T-cell (primary cell): ENCODE measurements around the gene SOCS4.

- PRO-cap, 7 experiments = no peak in any of the 7 experiments
Measured at GRCh38 chr14:54569860-54570804, 3.2 kb downstream of the SAMD4A start.

DNA sequence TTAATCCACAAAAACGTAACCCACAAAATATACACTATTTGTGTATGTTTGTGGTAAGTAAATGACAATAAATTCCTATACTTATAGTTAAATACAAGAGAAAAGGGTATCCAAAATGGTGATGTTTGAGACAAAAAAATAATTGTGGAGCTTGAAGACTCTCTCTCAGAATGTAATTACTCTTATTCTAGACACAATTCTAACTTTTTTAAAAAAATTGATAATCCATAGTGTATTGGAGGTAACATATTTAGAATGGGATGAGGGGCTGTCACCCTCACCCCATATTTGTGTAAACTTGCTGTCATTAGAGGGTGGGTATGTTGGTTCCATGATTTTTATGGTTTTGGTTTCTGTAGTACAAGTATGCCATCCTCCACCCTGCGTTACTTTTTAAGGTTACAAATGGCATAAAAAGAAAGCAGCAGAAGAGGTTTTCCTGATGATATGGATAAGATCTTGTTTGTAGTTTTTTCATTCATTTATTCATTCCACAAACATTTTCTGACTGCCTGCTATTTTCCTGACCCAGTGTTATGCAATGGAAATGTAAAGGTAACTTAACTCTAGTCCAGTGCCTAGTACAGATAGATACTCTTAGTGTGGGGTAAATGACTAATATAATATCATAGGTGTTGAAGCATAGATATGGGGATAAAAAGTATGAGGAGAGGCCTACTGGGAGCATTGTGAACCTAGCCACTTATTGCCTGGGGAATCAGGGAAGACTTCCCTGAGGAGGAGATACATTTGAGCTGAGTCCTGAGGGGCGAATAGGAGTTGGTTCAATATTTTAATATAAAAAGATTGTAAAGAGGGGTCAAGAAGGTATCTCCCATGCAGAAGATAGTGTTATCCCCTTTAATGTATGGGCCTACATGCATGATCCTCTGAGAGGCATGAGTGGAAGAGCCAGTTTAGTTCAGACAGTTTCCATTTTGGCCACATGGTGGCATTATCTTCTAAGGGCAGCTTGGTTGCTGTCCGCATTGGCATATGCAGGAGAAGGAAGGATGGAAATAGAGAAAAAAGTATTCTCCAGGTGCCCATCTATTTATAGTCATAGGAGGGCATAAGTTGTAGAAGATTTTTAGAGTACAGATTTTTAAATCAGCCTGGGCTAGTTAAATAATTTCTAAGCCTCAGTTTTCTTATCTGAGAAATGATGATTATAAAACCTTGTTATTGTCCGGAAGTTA lies 5.0 kb downstream of the SAMD4A start:
- PRO-cap, 7 experiments = no peak in any of the 7 experiments

- PRO-cap, 7 experiments = peak in 1 of 7 experiments; most common plus-strand start chr14:54627901 (in 1); most common minus-strand start chr14:54627850 (in 1)
Measured at GRCh38 chr14:54627551-54628624, 61.0 kb downstream of the SAMD4A start.

- PRO-cap, 7 experiments = no peak in any of the 7 experiments
Measured at GRCh38 chr14:54676526-54677858, 110.1 kb downstream of the SAMD4A start.

DNA sequence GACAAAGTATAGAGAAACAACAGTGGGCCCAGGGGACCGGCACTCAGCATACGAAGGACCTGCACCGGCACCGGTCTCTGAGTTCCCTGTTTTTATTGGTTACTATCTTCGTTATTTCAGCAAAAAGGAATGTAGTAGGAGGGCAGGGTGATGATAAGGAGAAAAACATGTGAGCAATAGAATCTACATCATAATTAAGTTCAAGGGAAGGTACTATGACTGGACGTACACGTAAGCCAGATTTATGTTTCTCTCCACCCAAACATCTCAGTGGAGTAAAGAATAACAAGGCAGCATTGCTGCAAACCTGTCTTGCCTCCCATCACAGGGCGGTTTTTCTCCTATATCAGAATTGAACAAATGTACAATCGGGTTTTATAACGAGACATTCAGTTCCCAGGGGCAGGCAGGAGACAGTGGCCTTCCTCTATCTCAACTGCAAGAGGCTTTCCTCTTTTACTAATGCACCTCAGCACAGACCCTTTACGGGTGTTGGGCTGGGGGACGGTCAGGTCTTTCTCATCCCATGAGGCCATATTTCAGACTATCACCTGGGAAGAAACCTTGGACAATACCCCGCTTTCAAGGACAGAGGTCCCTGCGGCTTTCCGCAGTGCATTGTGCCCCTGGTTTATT lies 149.8 kb downstream of the GCH1 start:
- PRO-cap, 7 experiments = no peak in any of the 7 experiments

DNA sequence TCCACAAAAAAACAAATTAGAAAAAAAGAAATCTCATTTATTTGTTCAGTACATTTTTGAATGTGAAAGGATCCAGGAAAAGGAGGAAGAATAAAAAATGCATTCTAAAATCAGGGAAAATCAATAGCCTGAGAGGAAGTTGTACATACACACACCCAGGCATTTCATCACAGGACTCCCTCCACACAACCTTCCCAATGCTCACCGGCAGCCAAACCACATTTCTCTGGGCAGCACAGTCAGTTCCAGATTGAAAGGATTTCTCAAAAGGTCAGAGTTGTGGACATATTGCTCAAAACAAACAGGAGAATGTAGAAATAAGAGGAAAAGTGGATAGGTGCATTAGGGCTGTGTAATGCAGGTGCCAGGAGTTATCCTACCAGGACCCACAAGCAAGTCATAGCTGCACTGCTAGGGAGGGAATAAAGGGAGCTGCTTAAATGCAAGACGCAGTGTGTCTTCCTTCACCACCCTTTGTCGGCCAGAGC lies 63.0 kb downstream of the GCH1 start:
- PRO-cap, 7 experiments = no peak in any of the 7 experiments

DNA sequence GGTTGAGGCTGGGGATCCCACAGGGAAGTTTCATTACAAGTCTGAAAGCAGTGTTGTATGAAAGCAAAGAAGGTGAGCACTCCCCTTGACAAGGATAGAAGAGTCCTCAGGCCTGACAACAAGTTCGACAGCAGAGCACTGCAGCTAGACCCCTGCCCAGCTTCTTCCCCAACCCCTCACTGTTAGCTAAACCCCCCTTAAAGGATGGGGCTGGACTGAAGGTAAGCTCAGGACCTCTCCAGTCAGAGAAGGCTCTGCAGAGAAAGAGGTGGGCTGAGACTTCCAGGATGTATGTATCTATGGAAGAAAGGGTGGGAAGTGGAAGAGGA lies 43.5 kb downstream of the GCH1 start:
- PRO-cap, 7 experiments = peak in 1 of 7 experiments; most common minus-strand start position 181 of the sequence (in 1)

DNA sequence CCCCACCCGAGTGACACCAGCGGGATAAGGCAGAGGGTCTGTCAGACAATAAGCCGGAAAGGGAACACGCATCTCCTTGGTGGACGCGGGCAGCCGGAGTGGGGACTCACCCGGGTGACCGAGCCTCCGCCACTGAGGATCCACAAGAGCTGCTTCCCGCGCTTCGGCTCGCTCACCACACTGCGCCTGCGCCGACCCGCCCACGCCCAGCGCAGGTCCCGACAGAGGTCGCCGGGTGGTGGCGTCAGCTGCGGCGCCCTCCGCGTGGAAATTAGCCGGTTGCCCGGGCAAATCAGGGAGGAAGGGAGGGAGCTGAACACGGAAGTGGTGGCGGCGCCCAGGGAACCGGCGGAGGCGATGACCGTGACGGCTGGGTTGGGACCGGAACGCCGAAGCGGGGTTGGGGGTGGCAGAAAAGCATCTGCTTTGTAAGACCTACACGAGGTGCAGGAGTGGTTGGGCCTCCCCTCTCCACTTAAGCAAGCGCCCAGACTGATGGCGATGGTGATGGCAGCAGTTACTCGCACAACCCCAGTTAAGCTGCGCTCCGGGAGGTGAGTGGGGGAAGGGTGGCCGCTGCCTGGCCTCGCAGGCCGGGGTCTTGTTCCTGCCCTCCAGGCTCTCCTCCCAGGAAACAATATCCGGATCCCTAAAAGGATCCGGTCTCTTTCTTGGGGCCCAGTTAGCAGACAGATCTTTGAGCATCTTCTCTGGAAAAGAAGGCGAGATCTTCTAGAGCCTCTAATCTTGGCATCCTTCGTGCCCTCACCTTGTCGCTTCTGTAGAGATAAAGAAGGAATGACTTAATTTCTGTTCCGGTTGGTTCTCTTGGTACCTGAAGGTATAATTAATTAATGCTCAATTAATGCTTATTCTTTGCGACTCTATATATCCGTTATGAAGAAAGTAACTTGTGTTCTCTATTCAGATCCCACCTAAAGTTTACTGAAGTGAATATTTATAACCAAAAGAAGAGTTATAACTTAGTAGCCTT lies at the start of gene SOCS4:
Gene SOCS4, plus strand, starts transcription at position 319 of the 994 bp plus-strand sequence.
- PRO-cap, 7 experiments = peak in 7 of 7 experiments; most common plus-strand start position 290 of the sequence (in 7); most common minus-strand start position 134 of the sequence (in 7)

GRCh38 chr14:55058812-55059518 lies 7.5 kb downstream of the MAPK1IP1L start:
- PRO-cap, 7 experiments = no peak in any of the 7 experiments

DNA sequence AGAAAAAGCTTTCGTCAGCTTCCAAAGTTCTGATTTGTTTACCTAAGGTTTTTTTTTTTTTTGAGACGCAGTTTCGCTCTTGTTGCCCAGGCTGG lies 1.3 kb downstream of the LGALS3 start:
- PRO-cap, 7 experiments = no peak in any of the 7 experiments

DNA sequence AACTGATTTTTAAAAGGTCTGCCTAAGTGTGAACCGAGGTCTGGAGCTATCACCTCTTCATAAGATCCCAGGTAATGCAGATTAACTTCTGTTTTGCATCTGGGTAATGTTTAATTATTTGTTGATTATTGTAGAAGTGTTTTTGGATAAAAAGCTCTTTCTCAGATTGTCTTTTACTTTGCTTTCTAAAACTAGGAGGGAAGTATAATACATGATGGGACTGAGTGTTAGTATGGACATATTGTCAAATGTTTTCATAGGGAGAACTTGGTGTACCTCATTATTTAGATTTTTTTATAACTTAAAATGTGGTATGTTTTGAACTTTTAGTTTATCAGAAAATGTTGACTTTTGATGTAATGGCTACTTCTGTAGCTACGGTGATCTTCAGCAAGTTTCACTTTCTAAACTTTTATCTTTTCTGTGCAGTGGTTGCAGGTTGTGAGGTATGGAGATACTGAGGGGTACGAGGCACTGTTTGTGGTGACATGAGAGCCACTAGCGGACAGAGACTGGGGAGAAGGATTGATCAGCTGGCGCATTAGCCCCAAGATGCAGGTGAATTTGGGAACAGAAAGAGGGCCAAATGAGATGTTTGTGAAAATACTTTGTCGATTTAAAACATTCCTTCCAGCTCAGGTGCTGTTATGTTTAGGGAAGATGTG lies 61.3 kb downstream of the FBXO34 start:
- PRO-cap, 7 experiments = peak in 3 of 7 experiments; most common plus-strand start position 442 of the sequence (in 1); most common minus-strand start position 229 of the sequence (in 1)

DNA sequence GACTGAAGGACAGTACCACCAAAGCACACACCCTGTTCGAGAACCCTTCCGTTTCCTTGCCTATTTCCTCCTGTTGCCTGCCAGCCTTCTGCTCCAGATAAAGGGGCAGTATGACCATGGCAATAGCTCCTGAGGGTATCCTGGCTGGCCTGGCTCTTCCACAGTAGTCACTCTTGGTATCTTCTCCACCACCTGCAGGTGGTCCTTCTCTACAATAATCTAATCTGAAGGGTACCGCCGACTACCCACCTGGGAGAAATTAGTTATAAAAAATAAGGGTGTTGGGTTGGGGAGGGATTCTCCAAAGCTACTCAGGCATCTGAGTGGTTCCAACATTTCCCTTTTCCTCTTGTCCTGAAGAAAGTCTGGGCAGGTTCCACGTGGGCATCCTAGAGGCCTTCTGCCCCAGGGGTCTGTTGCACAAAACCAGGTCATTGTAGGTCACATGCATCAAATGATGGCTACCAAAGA lies 45.9 kb downstream of the ATG14 start:
- PRO-cap, 7 experiments = no peak in any of the 7 experiments

- PRO-cap, 7 experiments = peak in 1 of 7 experiments; most common minus-strand start chr14:55378519 (in 1)
Measured at GRCh38 chr14:55378429-55378641, 33.3 kb downstream of the ATG14 start.

GRCh38 chr14:56125888-56126475 lies 7.8 kb downstream of the PELI2 start:
- PRO-cap, 7 experiments = no peak in any of the 7 experiments

DNA sequence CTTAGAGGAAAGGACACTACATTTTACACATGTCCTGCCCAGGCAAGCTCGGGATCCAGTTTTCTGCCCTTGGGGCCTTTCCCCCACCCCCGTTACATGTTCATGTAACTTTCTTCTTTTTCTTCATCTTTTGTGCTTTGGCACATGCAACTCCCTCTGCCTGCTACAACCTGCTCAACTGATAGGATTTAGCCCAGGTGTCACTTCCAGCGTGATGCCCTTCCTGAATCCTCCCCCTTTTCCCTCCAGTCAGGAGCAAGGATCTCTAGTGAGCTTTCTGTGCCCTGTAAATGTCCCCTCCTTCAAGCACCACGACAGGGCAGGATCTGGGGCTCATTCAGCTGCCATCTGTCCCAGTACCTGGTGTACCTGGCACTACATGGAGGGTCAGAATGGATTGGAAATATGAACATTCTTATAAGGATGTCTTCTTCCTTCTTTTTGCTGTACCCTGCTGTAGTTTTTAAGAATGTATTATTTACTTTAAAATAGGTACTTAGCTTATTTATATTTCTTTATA lies 15.4 kb downstream of the PELI2 start:
- PRO-cap, 7 experiments = no peak in any of the 7 experiments

DNA sequence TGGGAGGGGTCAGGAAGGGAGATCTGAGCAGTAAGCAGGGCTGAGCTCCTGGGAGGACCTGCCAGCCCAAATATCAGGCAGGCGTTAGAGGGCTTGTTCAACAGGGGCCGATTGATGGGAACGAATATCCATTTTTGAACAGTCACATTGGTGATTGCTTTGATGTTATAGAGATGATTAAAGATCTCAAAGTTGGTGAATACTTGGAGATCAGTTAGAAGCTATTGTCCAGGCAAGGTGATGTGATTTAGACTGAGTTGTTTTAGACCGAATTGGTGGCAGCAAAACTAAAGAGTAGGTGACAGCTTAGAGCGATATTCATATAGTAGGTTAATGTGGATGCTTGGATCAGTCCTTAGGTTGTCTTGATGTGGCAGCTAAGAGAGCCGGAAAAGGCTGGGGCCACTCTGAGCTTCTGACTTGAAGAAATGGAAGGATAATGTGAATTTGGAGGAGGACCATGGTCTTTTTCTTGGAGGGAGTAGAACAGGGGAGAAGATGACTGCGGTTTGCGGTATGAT lies 85.9 kb downstream of the PELI2 start:
- PRO-cap, 7 experiments = no peak in any of the 7 experiments

DNA sequence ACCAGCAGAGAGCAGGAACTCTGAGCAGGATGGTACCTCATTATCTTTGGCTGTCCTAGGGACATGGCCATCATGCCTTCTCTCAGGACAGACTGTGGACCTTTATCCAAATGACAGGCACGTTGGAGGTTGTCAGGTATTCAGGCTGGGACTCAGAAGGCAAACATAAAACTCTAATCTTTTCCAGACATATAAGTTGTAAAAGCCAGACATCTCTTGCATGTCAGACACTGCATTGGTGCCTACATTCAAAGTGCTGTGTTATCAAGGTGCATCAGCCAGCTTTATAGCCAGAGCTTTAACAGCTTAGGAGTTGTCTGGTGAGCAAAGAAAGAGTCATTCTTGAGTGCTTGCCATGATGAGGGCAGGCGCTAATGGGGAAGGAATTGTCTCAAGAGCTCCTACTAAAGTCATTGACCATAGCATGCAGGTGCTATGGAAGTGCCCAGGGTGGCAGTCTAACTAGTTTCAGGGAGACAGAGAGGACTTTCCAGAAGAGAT lies 89.6 kb downstream of the PELI2 start:
- PRO-cap, 7 experiments = no peak in any of the 7 experiments

DNA sequence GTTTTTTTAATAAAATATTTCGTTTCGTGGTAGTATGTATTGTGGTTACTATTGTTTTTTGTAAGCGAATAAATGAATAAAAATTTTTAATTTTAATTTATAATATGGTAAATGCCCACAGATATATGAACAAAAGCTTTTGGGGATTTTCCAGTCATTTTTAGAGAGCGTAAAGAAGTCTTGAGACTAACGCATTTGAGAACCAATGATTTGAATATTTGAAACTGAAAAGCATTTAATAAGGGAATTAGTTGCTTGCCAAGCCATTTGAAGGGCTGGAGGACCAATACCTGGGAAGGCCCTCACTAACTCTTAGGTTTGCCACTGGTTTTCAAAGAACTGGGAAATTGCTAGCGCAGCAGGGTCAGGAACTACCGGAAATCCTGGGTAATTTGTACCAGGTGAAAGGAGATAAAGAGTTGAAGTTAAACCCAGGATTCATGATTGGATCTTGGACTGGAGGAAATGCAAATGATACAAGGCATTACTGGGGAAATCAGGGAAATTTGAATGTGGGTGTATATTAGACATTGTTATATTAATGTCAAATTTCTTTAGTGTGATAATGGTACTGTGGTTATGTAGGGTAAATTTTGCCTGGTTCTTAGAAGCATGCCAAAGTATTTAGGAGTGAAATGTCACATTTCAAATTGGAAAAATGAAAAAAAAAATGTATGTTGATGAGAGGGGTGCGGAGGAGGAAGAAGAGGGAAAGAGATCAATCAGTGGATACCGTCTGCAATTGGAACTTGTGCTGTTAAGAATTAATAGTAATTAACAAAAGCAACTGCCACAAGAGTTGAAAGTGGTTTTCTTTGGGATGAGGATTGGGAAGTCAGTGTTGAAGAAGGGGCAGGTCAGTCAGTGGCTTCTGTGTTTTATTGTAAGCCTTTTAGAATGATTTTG lies 91.6 kb downstream of the PELI2 start:
- PRO-cap, 7 experiments = no peak in any of the 7 experiments

DNA sequence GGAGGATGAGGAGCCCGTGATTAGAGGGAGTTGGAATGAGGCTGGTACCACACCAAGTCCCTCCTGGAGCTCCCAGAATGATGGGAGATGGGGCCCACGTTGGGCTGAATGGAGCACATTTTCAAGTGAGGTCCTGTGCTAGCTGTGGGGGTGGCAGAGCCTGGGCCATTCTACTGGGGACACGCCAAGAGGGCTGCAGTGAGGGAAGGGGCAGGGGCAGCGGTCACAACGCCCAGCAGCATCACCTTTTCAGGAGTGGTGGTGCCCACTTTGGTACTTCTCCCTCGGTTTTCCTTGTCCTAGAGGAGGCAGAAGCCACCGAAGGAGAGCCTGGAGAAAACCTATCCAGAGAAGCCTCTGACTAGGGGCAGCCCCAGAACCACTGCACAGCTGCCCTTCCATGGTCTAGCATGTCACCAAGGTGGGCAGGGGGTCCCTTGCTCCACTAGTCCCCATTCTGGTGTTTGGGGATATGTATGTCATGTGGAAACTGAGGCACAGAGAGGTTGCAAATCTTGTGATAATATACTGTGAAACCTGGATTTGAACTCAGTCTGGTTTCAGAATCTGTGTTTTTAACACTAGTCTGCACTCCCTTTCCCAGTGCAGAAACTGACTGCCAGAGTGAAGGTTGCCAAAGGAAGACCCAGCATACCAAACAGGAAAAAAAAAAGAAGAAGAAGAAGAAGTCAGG lies 107.3 kb downstream of the PELI2 start:
- PRO-cap, 7 experiments = no peak in any of the 7 experiments

GRCh38 chr14:56310692-56311126 lies 192.5 kb downstream of the PELI2 start:
- PRO-cap, 7 experiments = no peak in any of the 7 experiments